ENCODE results near the gene POLR2L.

GRCh38 chr11:790998-791519, 1.2 kb upstream of the CEND1 start:
- RRBS = no CpG with 5 or more reads among the region's 11 CpGs

GRCh38 chr11:810055-810171, 146 bp downstream of the RPLP2 start:
- RRBS = under 1% methylated on average over 12 of the region's 18 CpGs

DNA sequence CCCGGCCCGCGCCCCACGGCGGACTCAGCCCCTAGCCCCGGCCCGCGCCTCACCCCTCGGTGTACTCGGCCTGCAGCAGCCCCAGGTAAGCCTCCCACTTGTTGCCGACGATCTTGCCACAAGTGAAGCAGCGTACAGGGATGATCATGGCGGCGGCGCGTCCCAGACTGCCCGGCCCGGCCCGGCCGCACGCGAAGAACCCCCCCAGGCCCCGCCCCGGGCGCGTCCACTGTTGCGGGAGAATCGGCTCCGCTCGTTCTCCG, at the start of gene POLR2L:
Gene POLR2L, minus strand, starts transcription at position 169 of the 263 bp plus-strand sequence.
- RRBS = 2% methylated on average over 16 of the region's 32 CpGs

DNA sequence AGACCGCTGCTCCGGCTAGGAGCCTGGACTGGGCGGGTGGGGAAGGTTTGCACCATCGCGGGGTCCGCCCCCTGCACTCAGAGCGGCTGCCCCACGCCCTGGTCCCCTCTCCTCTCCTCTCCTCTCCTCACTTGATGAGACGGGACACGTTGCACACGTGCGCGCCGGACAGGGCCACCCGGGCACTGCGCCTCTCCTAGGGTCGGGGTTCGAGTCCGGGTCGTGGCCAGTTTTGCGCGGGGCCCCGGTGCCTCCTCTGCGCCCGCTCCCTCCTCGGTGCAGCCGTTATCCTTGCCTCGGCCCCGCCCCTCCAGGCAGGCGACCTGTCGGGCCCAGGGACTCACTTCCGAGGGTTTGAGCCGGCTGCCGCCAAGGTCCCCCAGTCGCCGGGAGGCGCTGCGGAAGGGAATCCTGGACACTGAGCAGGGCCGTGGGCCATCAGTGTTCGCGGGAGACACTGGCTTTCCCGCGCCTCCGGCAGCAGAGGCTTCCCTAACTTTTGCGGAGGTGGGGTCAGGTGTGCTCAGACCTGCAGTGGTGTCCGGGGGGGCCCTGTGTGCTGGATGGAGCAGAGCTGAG, 7.9 kb downstream of the TSPAN4 start:
- RRBS = 22% methylated on average over 13 of the region's 46 CpGs

DNA sequence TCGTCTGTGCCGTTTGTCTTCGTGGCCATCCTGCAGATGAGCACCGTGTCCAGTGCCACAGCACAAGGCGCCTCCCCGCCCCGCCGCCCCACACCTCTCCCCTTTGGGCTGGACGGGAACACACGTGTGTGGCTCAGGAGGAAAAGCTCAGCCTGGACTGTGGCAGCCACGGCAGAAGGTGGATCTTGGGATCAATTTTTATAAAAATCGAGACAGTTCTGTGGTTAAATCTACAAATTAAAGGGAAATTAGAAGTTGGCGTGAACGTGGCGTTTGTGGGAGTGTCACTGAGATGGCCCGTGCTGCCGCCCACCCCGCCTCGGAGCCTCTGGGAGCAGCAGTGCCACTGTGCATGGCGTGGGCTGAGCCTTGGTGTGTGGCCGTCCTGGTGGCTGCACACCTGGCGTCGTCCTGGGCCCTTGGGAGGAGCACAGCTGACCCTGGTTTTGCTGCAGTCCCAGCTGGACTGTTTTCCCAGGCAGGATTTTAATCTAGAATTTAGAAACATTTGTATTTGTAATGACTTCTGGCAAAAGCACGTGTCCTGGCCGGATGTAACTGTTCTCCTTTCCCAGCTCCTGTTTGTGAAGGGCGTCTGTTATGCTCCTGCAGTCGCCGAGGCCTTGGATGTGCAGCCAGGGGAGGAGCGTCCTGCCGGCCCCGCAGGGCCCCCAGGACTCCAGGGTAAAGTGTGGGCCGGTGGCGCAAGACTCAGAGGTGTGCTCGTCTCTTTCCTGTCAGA, 25.7 kb downstream of the MUC6 start:
- RRBS = 87% methylated on average over 3 of the region's 34 CpGs

GRCh38 chr11:1060677-1061088, 24.2 kb upstream of the MUC6 start:
- RRBS = no CpG with 5 or more reads among the region's 12 CpGs

DNA sequence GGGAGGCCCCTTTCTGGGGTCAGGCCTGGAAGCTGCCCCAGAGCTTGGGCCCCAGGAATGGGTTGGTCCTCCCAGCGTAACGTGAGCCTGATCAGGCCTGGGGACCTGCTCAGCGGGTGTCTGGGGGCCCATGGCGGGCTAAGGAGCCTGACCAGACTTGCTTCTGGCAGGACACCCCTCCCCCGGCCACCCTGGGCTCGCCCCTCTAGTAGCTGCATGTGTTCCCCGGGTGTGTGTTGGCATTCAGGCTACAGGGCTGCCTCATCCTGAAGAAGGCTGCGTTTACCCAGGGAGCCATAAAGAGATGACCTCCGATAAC, 37.8 kb upstream of the MUC6 start:
- RRBS = no CpG with 5 or more reads among the region's 9 CpGs

GRCh38 chr11:1078118-1078659, 41.7 kb upstream of the MUC6 start:
- RRBS = 84% methylated on average over 16 of the region's 44 CpGs

DNA sequence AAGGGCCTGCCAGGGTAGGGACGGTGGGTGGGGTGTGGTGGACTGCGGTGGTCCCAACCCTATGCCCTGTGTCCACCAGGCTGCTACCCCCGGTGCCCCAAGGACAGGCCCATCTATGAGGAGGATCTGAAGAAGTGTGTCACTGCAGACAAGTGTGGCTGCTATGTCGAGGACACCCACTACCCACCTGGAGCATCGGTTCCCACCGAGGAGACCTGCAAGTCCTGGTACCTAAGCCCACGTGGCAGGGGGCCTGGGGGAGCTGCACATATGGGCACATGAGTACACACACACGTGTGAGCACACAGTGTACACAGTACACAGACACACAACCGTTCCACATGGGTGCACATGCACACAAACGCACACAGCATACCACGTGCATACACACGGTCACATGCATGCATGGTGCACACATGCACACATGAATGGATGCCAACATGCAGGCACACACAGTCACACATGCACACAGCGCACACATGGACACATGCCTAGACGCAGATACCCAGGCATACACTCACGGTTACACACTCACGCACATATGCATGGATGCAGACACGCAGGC, 54.2 kb upstream of the MUC6 start:
- RRBS = no CpG with 5 or more reads among the region's 17 CpGs

GRCh38 chr11:1203390-1204276, 19.2 kb upstream of the MUC5B start:
- RRBS = 52% methylated on average over 12 of the region's 34 CpGs

DNA sequence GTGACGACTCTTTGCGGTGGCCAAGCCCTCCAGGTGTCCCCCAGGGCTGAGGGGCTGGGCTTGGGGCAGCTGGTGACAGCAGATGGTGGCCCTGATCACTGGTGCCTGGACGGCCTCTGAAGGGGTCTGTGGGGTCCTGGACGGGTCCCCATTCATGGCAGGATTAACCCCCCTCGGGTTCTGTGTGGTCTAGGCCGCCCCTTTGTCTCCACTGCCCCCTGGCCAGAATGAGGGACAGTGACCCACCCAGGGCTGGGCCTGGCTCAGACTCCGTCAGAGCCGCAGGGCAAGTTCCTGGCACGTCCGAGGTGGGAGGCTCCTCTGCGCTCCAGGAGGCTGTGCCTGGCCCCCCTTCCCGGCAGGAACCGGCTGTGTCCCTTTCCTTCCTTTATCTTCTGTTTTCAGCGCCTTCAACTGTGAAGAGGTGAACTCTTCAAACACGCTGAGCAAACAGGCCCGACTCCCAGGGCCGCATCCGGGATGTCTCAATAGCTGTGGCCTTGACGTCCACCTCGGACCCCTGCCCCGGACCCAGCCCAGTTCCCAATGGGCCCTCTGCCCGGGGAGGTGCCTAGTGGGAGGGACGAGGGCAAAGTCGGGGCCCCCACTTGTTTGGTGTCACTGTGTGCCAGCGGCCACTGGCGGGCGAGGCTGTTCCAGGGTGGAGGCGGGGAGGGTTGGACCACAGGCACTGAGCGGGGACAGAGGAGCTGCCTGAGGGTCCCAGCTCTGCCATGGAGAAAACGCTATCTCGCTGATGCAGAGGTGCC, 3.1 kb upstream of the MUC5B start:
- RRBS = 34% methylated on average over 6 of the region's 31 CpGs

DNA sequence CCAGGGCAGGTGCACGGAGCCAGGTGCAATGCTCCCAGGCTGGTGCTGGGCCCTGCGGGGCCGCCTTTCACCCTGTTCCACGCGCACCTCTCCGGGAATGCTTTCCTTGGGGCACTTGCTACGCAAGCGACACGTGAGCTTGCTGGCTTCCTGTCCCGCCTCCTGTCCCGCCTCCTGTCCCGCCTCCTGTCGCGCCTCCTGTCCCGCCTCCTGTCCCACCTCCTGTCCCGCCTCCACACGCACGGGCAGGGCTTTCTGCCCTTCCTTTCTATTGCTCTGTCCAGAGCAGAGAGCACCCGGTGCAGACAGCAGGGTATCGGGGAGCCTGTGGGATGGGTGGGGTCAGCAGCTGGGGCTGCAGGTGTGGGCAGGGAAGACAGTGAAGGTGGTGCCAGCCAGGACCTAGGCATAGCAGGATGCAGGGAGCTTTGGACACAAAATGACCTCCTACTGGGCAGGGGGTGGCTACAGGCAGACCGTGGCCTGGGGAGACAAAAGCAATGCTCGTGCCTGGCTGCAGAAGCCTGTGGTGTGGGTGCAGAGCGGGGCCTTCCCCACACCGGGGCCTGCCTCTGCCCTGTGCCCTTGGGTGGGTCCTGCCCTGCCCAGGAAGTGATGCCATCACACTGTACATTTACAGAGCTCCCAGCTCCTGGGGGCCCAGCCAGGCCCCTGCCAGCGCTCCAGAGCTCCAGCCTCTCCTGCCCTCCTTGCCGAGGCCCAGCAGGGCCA, 39.9 kb downstream of the MUC5B start:
- RRBS = no CpG with 5 or more reads among the region's 26 CpGs

GRCh38 chr11:1358066-1358765, 31.5 kb upstream of the BRSK2 start:
- RRBS = 62% methylated on average over 3 of the region's 20 CpGs

DNA sequence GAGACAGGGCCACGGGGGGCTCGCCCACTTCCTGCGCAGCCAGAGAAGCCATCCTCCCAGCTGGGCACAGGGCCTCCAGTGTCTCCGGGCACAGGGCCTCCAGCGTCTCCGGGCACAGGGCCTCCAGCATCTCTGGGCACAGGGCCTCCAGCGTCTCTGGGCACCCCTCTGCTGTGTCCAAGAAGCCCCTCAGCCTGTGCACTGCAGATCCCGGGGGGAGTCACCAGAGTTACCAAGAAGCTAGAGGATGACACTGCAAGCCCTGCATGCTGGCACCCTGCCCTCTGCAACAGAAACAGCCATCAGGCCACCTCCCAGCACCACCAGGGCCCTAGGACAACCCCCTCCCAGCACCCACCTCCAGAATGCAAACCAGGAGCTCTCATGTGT, 13.8 kb downstream of the MOB2 start:
- RRBS = 97% methylated on average over 2 of the region's 8 CpGs

DNA sequence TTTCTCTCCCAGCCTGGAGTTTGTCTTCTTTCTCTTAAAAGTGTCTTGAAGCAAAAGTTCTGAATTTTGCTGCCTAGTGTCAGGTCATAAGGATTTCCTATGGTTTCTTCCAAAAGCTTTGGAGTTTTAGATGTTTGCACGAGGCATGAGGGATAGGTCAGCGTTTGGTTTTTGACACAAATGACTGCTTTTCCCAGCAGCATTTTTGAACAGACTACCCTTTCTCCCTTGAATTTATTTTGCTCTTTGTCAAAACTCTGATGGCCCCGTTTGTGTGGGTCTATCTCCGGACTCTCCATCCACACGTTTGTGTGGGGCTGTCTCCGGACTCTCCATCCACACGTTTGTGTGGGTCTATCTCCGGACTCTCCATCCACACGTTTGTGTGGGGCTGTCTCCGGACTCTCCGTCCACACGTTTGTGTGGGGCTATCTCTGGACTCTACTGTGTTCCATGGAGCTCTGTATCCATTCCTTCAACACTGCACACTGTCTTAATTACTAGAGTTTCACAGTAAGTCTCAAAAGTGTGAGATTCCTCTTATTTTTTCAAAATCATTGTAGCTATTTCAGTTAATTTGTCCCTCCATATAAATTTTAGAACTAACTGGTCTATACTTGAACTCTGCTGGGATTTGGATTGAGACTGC, 12.1 kb downstream of the MOB2 start:
- RRBS = no CpG with 5 or more reads among the region's 12 CpGs

DNA sequence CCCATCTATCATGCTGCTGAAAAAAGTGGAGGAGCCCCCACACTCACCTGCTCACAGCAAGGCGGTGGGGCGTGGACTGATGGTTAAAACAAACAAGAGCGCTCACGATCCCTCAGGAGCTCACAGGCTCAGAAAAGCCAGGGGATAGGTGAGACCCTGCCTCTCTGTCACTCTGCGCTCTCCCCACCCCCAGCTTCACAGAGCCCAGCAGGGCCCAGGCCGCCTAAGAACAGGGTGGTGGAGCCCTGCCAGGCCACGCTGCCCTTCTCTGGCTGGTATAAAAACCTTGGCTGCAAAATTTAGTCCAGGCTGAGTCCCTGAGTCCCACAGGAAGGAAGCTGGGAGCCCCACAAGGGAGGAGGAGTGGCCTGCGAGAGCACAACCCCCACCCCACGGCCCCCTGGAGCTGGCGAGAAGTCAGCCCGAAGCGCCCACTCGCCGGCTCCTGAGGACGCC, 21.1 kb upstream of the MOB2 start:
- RRBS = no CpG with 5 or more reads among the region's 15 CpGs

DNA sequence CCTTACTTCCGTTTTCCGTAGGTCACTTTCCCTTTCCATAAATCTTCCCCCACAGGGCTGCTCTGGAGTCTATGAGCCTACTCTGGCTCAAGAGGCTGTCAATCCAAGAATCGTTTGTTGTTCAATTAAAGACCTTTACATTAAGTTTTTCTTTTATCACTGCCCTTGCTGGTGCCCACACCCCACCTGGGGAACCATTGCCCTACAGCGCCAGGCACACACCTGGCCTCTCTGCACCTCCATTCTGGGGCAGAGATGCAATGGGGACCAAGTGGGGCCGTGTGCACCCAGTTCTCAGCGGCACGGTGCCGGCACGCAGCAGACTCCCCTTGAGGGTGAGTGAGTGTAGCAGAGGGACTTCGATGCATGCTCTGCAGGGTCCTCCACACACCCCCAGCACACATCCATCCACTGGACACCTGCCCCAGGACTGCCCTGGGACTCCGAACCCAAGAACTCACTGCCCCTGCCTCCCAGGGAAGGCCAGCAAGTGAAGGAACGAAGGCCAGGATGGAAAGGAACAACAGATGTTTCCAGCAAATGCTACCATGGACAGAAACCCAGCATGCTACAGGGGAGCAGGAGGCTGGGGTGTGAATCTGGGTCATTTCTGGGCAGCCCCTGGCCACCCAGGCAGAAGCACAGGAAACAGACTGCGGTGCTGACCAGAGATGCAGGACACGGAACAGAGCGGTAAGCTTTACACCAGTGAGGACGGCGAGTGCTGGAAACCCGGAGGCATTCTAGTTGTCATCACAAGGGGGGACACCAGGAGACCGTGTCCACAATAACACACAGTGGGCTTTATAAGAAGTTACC, 32.5 kb upstream of the MOB2 start:
- RRBS = no CpG with 5 or more reads among the region's 19 CpGs

- RRBS = no CpG with 5 or more reads among the region's 40 CpGs
Observed at GRCh38 chr11:1558991-1560192, 12.7 kb downstream of the DUSP8 start.

GRCh38 chr11:1589082-1589644, 4.1 kb upstream of the KRTAP5-1 start:
- RRBS = no CpG with 5 or more reads among the region's 7 CpGs

DNA sequence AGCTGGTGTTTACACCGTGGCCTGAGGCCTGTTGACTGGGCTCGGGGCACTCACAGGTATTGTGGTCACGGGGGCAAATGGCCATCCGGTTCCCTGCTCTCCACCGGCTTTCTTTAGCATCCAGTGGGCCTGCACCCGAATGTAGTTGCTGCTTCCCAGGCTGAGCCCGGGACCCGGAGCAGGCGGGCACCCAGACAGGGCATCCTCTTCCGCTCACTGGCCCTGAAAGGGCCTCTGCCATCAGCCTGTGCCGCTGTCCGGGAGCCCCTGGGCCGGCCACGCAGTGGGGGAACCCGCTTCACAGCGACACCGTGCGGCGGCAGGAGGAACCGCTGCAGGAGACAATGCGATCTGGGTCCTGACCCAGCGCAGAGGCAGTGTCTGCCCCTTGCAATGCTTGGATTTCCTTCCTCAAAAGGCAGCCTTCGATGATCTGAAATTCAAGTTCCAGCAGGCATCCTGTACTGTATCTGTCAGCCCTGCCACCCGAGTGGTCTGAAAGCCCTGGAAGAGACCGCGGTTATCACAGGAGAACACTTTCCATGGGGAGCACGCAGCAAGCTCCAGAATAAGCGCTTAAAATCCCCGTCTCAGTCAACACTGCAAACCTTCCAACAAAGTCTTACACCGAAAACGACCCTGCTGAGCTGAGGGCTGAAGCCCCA, 768 bp upstream of the KRTAP5-5 start:
- RRBS = 29% methylated on average over 5 of the region's 31 CpGs